Kidney (tissue), 2 donors: ENCODE measurements around the gene CTXND1.

- PRO-cap, result no peak
- RRBS, result no CpG with 5 or more reads among the region's 5 CpGs
Observed at GRCh38 chr15:80134388-80134918, 18.3 kb upstream of the FAH start.

DNA sequence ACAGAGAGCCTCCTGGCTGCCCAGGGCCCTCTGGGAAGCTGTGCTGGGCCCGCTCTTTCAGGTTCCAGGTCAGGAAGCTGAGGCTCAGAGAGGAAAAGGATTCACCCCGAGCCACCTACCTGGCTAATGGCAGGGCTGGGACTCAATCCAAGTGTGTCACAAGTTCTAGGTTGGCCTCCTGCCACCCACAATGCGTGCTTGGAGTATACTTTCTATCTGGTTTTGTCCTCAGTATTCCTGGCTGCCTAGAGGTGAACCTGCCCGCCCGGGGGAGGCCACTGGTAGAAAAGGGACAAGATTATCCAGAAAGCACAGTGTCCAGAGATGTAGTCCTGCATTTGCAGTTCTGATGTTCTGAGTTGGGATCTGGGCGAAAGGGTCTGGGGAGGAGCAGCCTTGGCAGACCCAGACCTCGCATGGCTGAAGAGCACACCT lies 23.7 kb downstream of the FAH start:
- PRO-cap, result no peak
- RRBS, result no CpG with 5 or more reads among the region's 7 CpGs

DNA sequence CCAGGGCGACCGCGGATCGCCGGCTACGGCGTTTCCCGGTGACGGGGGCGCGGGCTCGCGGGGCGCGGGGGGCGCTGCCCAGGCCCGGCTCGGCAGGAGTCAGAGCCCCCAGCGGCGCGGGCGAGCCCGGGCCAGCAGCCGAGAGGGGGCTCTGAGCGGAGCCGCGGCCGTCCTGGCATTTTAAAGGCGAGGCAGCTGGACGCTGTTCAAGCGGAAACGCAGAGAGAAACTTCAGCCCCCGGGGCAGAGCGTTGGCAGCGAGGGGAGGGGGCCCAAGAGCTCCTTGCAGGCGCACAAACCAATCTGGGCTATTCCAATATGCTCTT lies at the start of gene CTXND1:
TSS of gene CTXND1 (minus strand) at position 153 of the 326 bp plus-strand sequence.
- PRO-cap, result unidirectional peak, minus-strand start at position 182 of the sequence
- RRBS, result 3% methylated on average over 21 of the region's 36 CpGs

DNA sequence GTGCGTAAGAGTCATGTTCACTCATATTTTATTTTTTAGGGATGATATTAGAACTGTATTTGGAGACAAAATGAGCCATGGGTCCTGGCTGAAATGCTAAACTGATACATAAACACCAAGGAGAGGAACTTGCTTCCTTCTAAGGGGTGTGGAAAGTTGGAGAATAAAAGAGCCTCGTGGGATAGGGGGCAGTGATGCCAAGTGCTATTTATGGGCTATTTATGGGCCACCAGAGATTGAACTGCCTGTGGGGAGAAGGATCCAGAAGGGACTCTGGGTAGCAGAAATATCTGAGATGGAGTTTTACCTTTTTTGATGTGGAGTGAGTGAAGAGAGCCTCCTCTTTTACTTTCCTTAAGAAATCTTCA lies 1.8 kb upstream of the ARNT2 start:
- PRO-cap, result no peak
- RRBS, result no CpG with 5 or more reads among the region's 2 CpGs

- PRO-cap, result unidirectional peak, plus-strand start at chr15:80436932
- RRBS, result no CpG with 5 or more reads among the region's 7 CpGs
Observed at GRCh38 chr15:80436527-80436982, 32.4 kb downstream of the ARNT2 start.

DNA sequence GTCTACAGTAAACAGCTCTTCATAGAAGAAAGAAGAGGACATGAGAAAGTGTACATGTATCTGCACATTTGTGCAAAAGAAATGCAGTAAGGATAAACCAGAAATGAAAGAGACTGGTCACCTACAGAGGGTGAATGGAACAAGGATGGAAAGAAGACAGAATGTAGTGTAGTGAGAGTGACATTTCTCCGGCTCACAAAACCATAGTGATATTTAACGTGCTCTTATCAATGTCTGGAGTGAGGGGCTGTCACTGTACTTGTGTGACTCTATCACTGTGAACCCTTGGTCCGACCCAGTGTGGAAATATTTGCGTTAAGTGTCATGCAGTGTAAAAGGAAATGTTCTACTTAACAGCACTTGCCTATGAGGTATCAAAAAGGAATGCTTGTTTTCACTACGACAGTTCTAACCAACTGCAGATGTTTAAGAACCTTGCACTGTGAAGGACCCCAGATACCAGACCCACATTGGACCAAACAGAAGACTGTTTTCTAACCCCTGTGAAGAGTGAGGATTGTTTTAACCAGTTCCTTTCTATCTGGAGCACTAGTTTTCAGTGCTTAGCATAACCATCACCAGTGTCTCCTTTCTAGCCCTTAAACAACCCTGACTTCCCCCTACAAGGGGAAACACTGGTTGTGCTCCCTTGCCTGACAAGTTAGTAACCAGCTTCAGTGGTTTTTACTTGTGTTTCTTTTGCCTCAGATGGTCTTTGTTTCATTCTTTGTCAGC lies 144.8 kb upstream of the ABHD17C start:
- PRO-cap, result no peak
- RRBS, result no CpG with 5 or more reads among the region's 5 CpGs

GRCh38 chr15:80583157-80583489 lies 112.0 kb upstream of the ABHD17C start:
- PRO-cap, result unidirectional peak, plus-strand start at chr15:80583417
- RRBS, result no CpG with 5 or more reads among the region's 10 CpGs

DNA sequence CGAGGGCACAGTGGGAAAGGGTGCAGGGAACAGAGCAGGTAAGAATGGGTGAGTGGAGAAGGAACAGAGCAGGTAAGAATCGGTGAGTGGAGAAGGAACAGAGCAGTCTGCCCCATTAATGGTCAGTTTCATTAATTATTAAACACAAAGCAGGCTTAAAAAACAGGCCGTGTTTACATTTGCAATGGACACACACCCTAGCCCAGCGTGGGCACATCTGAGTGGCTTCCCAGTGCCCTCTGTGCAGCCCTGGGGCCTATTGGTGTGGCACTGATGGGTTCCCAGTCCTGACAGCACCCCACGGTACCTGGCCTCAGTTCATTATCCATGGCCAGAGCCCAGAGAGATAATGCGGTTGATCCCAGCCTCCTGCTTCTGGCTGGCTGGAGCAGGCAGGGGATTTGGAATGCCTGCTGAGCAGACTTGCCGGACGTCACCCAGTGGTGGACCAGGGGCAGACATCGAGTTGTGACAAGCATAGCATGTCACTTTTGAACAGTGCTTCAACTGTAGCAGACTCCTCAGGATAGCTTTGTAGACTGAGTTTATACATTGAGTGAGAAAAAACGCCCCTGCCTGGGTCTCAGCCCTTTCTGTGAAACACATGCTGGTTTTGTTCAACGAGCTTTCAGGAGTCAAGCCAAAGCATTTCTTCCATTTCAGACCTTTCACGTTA lies 110.5 kb upstream of the ABHD17C start:
- PRO-cap, result no peak
- RRBS, result no CpG with 5 or more reads among the region's 12 CpGs

DNA sequence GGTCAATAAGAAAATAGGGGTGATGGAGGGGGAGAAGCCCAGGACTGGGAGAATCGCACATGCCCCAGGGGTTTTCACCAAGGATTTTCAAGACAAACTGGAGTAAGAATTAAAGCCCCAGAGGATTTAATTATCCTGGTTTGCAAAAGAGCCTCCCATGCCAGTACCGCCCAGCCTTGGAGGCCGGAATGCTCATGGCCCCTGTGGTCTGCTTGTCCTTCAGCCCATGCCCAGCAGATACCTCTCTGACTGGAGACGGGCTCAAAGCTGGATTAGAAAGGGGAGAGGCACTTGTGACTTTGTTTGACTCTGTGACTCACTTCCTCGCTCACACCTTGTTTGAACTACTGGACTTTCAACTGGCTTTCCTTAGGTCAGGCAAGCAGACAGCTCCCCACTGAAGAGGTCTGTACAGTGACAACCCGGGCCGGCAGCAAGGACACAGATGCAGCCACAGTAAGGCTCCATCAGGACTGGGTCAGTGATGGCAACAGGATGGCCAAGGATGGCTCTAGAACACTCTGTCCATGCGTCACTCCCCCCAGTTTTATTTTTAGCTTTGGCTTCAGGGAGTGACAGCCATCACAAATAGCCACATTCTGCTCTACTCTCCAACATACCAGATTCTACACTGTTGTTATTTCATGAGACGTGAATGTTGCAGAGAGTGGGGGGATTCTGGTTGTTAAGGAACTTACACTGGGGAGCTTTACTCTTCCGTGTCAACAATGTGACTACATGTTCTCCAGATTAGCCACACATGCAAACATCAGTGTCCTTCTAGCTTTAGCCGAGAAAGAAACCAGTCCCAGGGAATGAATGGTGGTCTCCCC lies 98.5 kb upstream of the ABHD17C start:
- PRO-cap, result no peak
- RRBS, result 100% methylated on average over 1 of the region's 11 CpGs

GRCh38 chr15:80682000-80682874 lies 12.9 kb upstream of the ABHD17C start:
- PRO-cap, result no peak
- RRBS, result no CpG with 5 or more reads among the region's 6 CpGs

DNA sequence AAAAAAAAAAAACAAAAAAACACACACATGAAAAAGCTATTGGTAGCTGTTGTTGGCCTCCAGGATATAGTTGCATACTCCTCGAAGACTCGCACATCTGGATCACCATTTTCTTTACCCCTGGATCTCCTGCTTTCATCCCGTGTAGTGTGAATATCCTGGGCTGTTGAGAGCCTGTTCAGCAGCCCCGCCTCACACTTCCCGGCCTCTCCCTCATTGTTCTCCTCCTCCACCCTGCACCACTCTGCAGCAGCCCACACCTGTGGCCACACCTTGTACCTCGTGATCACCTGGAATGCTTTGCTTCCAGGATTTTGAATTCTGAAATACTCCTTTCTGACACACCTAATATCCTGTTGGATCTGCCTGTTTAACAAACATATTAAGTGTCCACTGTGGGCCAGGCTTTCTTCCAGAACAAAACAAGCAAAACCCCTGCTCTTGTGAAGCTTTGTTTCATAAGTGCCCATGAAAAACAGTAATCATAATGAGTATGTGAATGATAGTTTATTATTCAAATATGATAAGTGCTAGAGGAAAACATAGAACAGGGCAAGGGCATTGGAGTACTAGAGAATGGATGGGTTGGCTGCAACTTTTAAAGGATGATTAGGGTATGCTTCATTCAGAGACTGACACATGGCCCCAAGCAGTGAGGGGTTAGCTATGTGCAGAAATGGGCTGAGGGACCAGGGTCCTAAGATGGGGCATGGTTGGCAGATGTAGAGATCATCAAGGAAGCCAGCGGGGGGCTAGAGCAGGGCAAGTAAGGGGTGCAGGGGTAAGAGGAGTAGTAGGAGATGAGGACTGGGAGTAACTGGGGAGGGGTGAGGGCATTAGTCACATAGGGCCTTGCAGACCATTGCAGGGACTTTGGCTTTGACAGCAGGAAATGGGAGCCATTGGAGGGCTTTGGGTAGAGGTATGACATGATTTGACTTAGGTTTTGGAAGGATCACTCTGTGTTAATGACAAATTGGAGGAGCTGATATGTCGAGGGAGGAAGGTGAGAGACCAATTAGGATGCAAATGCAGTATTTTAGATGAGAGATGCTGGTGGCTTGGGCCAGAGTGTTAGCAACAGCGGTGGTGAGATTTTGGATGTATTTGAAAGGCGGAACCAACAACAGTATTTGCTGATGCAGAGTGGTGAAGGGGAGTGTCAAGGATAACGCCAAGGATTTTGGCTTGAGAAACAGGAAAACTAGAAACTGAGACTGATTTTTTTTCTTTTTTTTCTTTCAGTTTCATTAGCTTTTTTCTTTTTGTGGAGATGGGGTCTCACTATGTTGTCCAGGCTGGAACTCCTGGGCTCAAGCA lies 14.8 kb downstream of the ABHD17C start:
- PRO-cap, result unidirectional peak, minus-strand start at position 218 of the sequence
- RRBS, result no CpG with 5 or more reads among the region's 11 CpGs

GRCh38 chr15:80780398-80780766 lies 1.2 kb downstream of the CEMIP start:
- PRO-cap, result no peak
- RRBS, result 5% methylated on average over 13 of the region's 24 CpGs

- PRO-cap, result no peak
- RRBS, result no CpG with 5 or more reads among the region's 5 CpGs
Observed at GRCh38 chr15:80857069-80857507, 77.9 kb downstream of the CEMIP start.

DNA sequence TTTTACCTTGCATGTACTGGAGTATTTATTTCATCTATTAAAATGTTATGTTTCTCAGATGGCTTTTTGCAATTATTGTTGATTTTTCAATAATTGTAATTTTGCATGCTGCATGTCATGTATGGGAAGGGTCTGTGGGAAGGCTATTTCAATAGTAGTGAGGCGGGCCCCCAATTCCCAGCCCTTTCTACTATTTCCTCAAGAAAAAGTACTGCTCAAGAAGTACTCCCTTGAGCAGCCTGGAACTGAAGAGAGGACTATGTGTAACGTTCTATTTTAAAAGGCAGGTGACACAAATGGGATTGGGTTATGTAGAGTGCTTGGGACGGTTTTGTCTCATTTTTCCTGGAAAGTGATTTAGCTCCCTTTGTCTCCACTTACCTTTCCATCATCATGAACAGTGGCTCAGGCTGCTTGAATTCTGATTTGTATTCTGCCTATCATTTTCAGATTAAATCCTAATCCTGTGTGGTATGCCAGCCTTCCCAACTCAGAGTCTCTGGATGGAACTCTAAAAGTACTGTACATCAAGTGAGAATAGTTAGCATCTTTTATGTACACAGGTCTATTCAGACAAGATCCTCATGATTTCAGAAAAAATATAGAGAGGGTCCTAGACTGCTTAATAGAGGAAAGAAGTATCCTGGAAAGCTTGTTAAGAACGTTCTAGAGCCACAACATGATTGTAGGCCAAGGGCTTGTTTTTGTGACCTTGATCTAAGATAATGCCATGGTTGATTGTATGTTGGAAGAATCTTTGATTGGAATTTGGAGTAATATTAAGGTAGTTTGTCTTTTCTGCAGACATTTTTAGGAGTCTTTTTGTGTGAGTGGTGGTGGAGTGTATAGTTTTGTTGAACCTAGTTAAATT lies 3.5 kb downstream of the TLNRD1 start:
- PRO-cap, result no peak
- RRBS, result no CpG with 5 or more reads among the region's 4 CpGs

- PRO-cap, result no peak
- RRBS, result no CpG with 5 or more reads among the region's 4 CpGs
Observed at GRCh38 chr15:81007375-81007853, 6.7 kb downstream of the TLNRD1 start.

GRCh38 chr15:81092022-81092737 lies 41.9 kb upstream of the CFAP161 start:
- PRO-cap, result no peak
- RRBS, result 75% methylated on average over 1 of the region's 15 CpGs

- PRO-cap, result no peak
- RRBS, result no CpG with 5 or more reads among the region's 11 CpGs
Observed at GRCh38 chr15:81189507-81190174, 7.0 kb upstream of the IL16 start.

DNA sequence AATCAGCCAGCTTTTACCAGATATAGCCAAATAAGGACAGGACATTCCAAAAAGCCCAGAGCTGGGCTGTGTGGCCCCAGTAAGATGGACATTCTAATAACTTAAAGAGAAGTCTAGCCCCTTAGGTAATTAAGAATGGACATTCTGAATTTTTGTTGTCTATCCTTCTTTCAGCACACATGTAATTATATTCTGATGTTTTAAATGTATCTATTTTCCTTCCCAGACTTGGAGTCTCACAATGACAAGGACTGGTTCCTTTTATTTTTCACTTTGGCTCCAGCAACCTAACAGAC lies 48.1 kb downstream of the STARD5 start:
- PRO-cap, result no peak

- PRO-cap, result no peak
- RRBS, result 1% methylated on average over 16 of the region's 55 CpGs
Observed at GRCh38 chr15:82045414-82045946, 338 bp downstream of the MEX3B start.

DNA sequence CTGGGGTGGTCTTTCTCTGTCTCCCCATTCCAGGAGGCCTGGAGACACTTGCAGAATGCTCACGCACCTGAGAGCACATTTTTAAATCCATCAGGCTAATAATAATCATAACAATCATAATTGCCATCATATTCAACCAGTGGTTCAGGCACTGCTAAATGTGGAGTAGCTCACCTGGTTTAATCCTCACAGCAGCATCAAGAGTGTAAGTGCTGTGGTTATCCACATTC lies 33.9 kb downstream of the SAXO2 start:
- PRO-cap, result no peak
- RRBS, result no CpG with 5 or more reads among the region's 1 CpG